Endothelial cell of umbilical vein (primary cell): ENCODE data around the gene CENPK.

DNA sequence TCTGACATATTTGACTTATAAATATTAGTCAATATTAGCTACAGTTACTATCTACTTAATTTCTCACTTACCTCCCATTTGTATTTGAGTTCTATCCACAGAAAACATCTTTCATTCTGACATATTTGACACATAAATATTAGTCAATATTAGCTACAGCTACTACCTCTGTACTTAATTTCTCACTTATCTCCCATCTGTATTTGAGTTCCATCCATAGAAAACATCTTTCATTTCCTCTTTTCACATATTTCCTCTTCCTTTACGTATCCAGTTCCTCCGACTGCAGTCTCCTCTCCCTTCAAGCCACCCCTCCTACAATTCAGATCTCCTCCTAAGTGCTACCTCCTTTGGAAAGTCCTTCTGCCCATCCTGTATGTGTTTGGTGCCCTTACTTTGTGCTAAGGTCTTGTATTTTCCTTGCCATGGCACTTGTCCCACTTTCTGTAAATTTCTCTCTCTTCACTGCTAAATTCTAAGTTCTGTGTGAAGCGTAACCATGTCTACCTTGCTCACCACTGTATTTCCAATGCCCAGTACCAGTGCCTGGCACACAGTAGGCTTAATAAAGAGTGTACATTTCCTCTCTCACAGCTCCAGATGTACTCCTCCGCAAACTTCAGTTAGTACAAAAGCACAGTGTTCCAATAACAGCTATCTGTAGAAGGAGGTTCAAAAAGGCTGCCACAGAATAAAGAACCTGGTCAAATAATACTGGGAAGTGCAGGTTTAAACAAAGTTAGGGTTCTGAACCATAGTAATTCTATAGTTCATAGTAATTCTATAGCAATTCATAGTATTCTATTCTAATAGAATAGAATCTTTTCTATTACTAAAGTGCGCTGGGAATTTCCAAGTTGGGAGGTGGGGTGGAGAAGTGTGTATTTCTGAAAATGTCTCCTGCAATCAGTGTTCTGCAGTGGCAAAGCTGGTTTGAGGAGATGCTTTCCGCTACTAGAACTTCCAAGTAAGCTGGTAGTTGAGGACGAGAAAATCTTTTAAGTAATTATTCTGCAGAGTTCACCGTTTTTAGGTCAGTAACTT, 1.3 kb downstream of the SREK1IP1 start:
- PRO-cap = no peak
CAGE:
- cytosol, long polyA minus RNA = no peak
- cytosol, long polyA plus RNA = no peak
- long polyA plus RNA = no peak
- nucleus, long polyA minus RNA = no peak
- nucleus, long polyA plus RNA = no peak

GRCh38 chr5:65479946-65481159, 1.4 kb downstream of the ADAMTS6 start:
- PRO-cap = bidirectional peak, plus-strand start at chr5:65480532, minus-strand start at chr5:65480361; bidirectional peak, plus-strand start at chr5:65480712, minus-strand start at chr5:65480680
CAGE:
- cytosol, long polyA minus RNA = no peak
- cytosol, long polyA plus RNA = no peak
- long polyA plus RNA = no peak
- nucleus, long polyA minus RNA = start-site peak on the plus strand at chr5:65480494-65480541, 19 reads; start-site peak on the minus strand at chr5:65480665-65480792, 234 reads
- nucleus, long polyA plus RNA = no peak

GRCh38 chr5:65562567-65563750, at the start of gene CENPK:
Gene CENPK, minus strand, starts transcription at chr5:65563168.
- PRO-cap = bidirectional peak, plus-strand start at chr5:65563415, minus-strand start at chr5:65563168; bidirectional peak, plus-strand start at chr5:65563615, minus-strand start at chr5:65563541
CAGE:
- cytosol, long polyA minus RNA = start-site peak on the minus strand at chr5:65563123-65563158, 90 reads; start-site peak on the plus strand at chr5:65563287-65563304, 60 reads
- cytosol, long polyA plus RNA = start-site peak on the minus strand at chr5:65563094-65563168, 934 and 1,022 reads in 2 replicates; start-site peak on the plus strand at chr5:65563293-65563304, 320 and 86 reads in 2 replicates; start-site peak on the plus strand at chr5:65563376-65563412, 52 and 46 reads in 2 replicates
- long polyA plus RNA = start-site peak on the minus strand at chr5:65563094-65563168, 1,467 and 1,207 reads in 2 replicates; start-site peak on the plus strand at chr5:65563293-65563311, 310 and 60 reads in 2 replicates; start-site peak on the plus strand at chr5:65563369-65563410, 37 and 77 reads in 2 replicates
- nucleus, long polyA minus RNA = start-site peak on the minus strand at chr5:65563094-65563168, 951 reads; start-site peak on the plus strand at chr5:65563298-65563461, 731 reads
- nucleus, long polyA plus RNA = start-site peak on the minus strand at chr5:65563094-65563149, 618 and 819 reads in 2 replicates; start-site peak on the plus strand at chr5:65563282-65563413, 516 and 791 reads in 2 replicates

DNA sequence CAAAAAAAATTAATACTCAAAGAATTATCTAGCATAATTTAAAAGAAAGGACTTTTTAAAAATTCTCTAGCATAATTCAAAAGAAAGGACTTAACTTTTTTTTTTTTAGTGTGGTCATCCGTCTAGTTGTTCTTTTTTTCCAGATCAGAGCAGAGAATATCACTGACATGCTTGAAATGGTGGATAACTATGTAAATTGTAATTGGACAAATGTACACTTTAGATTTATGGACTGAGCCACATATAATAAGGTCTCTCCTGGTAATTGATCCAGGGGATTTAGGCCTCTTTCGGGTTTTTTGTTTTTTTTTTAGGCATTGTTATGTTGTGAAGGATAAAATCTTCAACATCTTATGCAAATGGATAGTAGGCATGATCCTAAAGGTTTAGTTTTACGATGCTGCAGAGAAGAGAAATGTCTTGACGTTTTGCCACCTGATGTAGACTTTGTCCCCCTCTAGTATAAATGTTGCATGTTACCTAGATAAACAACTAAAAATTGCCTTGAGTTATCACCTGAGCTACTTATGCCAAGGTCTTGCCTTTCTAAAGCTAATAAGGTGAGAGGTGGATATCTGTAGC, 101.2 kb upstream of the ERBIN start:
- PRO-cap = no peak
CAGE:
- cytosol, long polyA minus RNA = start-site peak on the plus strand centred at position 275 of the sequence, 6 bp wide, 10 reads
- cytosol, long polyA plus RNA = no peak
- long polyA plus RNA = no peak
- nucleus, long polyA minus RNA = no peak
- nucleus, long polyA plus RNA = no peak

- PRO-cap = no peak
CAGE:
- cytosol, long polyA minus RNA = no peak
- cytosol, long polyA plus RNA = no peak
- long polyA plus RNA = no peak
- nucleus, long polyA minus RNA = no peak
- nucleus, long polyA plus RNA = no peak
These were observed 10.3 kb upstream of the ERBIN start for GRCh38 chr5:65915949-65916515.

GRCh38 chr5:65925463-65926315, 686 bp upstream of the ERBIN start:
- PRO-cap = bidirectional peak, plus-strand start at chr5:65925780, minus-strand start at chr5:65925579
CAGE:
- cytosol, long polyA minus RNA = no peak
- cytosol, long polyA plus RNA = no peak
- long polyA plus RNA = no peak
- nucleus, long polyA minus RNA = no peak
- nucleus, long polyA plus RNA = start-site peak on the plus strand at chr5:65925730-65925806, 125 and 108 reads in 2 replicates; start-site peak on the plus strand at chr5:65925866-65925897, 27 and 22 reads in 2 replicates

DNA sequence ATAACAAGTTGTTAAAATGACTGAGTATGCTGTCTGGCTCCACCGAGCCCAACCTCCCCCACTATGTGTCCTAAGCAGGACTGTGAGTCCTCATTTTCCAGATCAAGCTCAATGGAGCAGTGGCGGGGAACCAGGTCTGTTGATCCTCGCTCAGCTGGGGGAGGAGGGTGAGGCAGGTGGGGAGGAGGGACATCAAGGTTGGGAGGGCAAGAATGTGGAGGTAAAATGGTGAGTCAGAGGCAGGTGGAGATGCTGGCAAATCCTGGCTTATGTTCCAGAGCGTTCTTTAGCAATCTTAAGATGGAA, 63.9 kb downstream of the SREK1 start:
- PRO-cap = no peak
CAGE:
- cytosol, long polyA minus RNA = no peak
- cytosol, long polyA plus RNA = no peak
- long polyA plus RNA = no peak
- nucleus, long polyA minus RNA = no peak
- nucleus, long polyA plus RNA = no peak

GRCh38 chr5:66742039-66742524, 145.9 kb downstream of the MAST4 start:
- PRO-cap = no peak
CAGE:
- cytosol, long polyA minus RNA = no peak
- cytosol, long polyA plus RNA = no peak
- long polyA plus RNA = no peak
- nucleus, long polyA minus RNA = no peak
- nucleus, long polyA plus RNA = no peak

- PRO-cap = no peak
CAGE:
- cytosol, long polyA minus RNA = no peak
- cytosol, long polyA plus RNA = no peak
- long polyA plus RNA = no peak
- nucleus, long polyA minus RNA = no peak
- nucleus, long polyA plus RNA = no peak
These were observed 222.7 kb downstream of the MAST4 start for GRCh38 chr5:66818913-66819326.

GRCh38 chr5:66958284-66959806, 237.8 kb downstream of the CD180 start:
- PRO-cap = bidirectional peak, plus-strand start at chr5:66958568, minus-strand start at chr5:66958573
CAGE:
- cytosol, long polyA minus RNA = no peak
- cytosol, long polyA plus RNA = no peak
- long polyA plus RNA = no peak
- nucleus, long polyA minus RNA = no peak
- nucleus, long polyA plus RNA = no peak

DNA sequence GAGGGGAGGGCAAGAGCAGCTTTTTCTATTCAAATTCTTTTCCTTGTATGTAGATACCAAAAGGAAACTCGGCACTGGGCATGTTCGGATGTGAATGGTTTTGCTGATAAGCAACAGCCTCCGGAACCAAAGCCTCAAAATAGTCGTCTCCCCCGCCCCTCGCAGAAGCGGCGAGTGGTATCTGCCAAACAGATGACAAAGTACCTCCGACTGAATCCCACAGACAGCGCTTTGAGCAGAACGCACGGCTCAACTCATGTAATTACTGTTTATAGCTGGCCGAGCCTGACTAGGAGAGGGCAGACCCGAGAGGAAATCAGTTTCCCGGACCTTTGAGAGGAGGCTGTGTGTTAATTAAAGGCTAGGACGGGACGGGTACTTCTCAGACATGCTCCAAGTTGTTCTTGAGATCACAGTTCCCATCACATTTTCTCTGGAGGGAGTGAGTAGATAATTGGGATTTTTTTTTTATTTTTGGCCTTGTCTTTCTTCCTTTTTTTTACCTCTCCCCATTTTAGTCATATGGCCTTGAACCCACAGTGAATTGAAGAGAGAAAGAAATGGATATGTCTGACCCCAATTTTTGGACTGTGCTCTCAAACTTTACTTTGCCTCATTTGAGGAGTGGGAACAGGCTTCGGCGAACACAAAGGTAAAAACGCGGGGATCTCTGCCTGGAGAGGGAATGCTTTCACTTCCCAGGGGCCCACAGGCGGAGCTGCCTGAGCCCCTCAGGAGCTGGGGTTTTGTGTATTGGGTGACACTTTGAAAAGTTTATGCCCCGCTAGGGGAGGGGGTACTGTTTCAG, 192.0 kb downstream of the CD180 start:
- PRO-cap = bidirectional peak, plus-strand start at position 272 of the sequence, minus-strand start at position 49 of the sequence
CAGE:
- cytosol, long polyA minus RNA = start-site peak on the plus strand centred at position 271 of the sequence, 160 bp wide, 125 reads
- cytosol, long polyA plus RNA = no peak
- long polyA plus RNA = no peak
- nucleus, long polyA minus RNA = start-site peak on the plus strand centred at position 548 of the sequence, 835 bp wide, 5,853 reads
- nucleus, long polyA plus RNA = start-site peak on the plus strand centred at position 318 of the sequence, 309 bp wide, 933 and 918 reads in 2 replicates

DNA sequence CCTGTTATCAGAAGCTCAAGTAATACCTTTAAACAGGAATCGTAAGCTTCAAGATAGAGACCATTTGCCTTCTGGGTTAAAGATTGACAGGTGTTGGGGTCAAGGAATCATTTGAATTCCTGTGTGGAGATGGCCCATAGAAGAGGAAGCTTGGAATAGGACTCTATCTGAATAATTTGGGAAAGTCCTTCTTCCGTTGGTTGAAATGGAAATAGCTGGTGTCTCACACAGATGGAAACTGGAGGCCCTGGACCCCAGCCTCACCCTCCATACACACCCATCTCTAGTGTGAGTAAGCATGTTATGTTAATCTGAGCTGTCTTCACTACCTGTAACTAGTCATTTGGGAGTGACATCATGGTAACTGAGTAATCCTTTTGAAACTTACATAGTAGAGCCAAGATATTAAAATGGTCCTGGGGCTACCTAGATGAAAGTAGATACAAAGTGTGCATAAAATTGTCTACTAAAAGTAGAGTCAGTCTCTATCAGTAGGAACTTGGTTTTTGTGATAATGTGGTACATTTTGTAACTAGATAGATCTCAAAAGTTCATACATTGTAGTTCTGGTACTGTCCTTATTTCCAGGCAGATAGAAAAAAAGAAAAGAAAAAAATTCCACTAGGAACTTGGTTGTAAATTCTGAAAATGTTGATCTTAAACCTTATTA, 184.3 kb downstream of the CD180 start:
- PRO-cap = no peak
CAGE:
- cytosol, long polyA minus RNA = no peak
- cytosol, long polyA plus RNA = no peak
- long polyA plus RNA = no peak
- nucleus, long polyA minus RNA = no peak
- nucleus, long polyA plus RNA = no peak

DNA sequence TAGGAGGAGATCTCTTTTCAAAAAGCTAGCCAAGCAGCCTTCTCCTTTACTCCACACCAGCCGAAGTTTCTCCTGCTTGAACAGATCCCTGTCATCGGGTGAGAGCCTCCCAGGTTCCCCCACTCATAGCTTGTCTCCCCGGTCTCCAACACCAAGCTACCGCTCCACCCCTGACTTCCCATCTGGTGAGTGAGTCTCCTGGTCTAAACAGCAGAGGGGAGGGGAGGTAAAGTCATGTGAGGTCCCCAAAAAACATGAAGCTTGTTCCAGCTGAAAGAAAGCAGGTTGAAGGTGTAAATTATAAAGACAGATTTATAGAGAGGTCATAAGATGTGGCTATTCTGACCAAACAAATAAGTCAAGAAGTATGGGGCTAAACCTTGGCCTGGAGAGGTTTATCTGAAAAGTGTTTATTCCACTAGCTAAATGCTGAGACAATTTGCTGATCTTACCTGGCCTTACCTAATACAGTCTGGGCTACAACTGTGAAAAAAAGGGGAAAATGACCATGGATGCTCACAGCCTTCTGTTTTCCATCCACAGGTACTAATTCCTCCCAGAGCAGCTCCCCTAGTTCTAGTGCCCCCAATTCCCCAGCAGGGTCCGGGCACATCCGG, 33.9 kb downstream of the CD180 start:
- PRO-cap = no peak
CAGE:
- cytosol, long polyA minus RNA = no peak
- cytosol, long polyA plus RNA = no peak
- long polyA plus RNA = no peak
- nucleus, long polyA minus RNA = no peak
- nucleus, long polyA plus RNA = no peak

GRCh38 chr5:67182271-67183045, 14.1 kb downstream of the CD180 start:
- PRO-cap = no peak
CAGE:
- cytosol, long polyA minus RNA = no peak
- cytosol, long polyA plus RNA = no peak
- long polyA plus RNA = no peak
- nucleus, long polyA minus RNA = no peak
- nucleus, long polyA plus RNA = no peak

DNA sequence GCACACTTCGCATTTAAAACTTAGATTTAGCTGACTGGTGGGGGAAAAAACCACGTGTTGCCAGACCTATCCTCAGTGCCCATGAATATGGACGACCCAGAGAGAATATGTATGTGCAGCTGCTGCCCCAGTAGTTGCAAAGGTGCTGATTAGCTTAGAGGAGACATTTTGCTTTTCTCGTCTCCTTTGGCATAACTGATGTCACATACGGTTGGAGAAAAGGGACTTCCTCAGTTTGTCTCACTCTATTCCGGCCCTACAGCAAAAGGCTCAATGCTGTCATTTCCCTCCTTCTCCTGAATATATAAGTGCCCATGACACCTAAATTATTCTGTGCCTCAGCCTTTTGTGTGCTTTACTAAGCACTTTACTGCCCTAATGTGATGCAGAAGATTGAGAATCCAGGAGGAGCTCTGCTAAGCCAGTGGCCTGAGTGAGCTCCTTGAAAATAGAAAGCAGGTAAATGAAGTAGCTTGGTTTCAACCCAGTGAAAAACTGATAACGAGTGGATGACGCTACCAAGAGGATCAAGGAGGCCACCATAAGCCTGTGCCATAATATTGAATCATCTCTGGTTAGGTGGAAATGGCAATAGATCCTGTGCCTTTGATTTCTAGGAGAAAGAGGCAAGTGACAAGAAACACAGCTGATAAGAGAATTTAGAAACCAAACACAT, 7.5 kb downstream of the CD180 start:
- PRO-cap = no peak
CAGE:
- cytosol, long polyA minus RNA = no peak
- cytosol, long polyA plus RNA = no peak
- long polyA plus RNA = no peak
- nucleus, long polyA minus RNA = no peak
- nucleus, long polyA plus RNA = no peak

GRCh38 chr5:67304625-67305005, 108.0 kb upstream of the CD180 start:
- PRO-cap = no peak
CAGE:
- cytosol, long polyA minus RNA = no peak
- cytosol, long polyA plus RNA = no peak
- long polyA plus RNA = no peak
- nucleus, long polyA minus RNA = no peak
- nucleus, long polyA plus RNA = no peak

DNA sequence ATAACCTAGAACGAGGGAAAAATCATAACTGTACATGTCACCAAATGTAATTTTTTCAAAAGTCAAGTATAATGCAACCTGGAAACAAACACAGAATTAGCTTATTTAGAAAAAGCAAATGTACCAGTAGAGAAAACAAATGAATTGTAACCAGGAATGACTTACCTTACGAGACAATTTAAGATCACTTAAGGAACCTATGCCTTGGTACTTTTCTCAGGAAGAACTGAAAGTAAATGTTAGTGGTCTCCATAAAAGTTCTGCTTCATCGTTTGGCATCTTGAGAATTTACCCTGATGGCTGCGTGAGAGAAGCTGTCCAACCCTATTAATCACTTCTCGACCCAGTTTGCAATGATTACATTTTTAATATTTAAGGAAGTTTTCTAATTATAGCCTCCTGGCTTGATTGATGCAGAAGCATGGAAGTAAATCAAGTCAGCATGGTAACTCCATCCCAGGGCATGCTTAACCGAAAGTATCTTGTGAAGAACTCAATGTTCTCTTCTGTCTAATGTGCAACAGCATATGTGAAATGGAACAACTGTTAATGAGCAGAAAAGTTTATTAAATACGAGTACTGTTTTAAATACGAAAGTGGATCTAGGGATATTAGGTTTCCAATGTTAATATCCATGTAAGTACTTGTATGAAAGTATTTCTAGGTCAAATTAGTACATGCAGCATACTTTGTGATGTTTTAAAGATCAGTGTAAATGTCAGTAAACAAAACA, 278.8 kb upstream of the CD180 start:
- PRO-cap = no peak
CAGE:
- cytosol, long polyA minus RNA = no peak
- cytosol, long polyA plus RNA = no peak
- long polyA plus RNA = no peak
- nucleus, long polyA minus RNA = no peak
- nucleus, long polyA plus RNA = no peak

DNA sequence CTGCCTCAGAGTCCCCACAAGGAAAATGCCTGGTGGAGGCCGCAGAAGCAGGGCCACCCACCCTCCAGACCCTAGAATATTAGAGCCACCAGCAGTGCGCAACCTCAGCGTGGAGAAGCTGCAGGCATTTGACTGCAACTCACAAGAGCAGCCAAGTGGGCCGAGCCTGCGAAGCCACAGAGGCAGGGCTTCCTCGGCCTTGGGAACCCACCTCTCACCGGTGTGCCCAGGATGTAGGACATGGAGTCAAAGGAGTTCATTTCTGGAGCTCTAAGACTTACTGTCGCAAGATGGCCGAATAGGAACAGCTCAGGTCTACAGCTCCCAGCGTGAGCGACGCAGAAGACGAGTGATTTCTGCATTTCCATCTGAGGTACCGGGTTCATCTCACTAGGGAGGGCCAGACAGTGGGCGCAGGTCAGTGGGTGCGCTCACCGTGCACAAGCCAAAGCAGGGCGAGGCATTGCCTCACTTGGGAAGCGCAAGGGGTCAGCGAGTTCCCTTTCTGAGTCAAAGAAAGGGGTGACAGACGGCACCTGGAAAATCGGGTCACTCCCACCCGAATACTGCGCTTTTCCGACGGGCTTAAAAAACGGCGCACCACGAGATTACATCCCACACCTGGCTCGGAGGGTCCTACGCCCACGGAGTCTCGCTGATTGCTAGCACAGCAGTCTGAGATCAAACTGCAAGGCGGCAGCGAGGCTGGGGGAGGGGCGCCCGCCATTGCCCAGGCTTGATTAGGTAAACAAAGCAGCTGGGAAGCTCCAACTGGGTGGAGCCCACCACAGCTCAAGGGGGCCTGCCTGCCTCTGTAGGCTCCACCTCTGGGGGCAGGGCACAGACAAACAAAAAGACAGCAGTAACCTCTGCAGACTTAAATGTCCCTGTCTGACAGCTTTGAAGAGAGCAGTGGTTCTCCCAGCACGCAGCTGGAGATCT, 397.6 kb upstream of the PIK3R1 start:
- PRO-cap = no peak
CAGE:
- cytosol, long polyA minus RNA = no peak
- cytosol, long polyA plus RNA = no peak
- long polyA plus RNA = no peak
- nucleus, long polyA minus RNA = no peak
- nucleus, long polyA plus RNA = no peak

GRCh38 chr5:67986017-67986360, 229.6 kb upstream of the PIK3R1 start:
- PRO-cap = no peak
CAGE:
- cytosol, long polyA minus RNA = no peak
- cytosol, long polyA plus RNA = no peak
- long polyA plus RNA = no peak
- nucleus, long polyA minus RNA = no peak
- nucleus, long polyA plus RNA = no peak

GRCh38 chr5:68219110-68219796, 3.7 kb downstream of the PIK3R1 start:
- PRO-cap = no peak
CAGE:
- cytosol, long polyA minus RNA = no peak
- cytosol, long polyA plus RNA = no peak
- long polyA plus RNA = no peak
- nucleus, long polyA minus RNA = no peak
- nucleus, long polyA plus RNA = no peak